HTERT-HM (cell line): ENCODE measurements around a stretch of chr6.

DNA sequence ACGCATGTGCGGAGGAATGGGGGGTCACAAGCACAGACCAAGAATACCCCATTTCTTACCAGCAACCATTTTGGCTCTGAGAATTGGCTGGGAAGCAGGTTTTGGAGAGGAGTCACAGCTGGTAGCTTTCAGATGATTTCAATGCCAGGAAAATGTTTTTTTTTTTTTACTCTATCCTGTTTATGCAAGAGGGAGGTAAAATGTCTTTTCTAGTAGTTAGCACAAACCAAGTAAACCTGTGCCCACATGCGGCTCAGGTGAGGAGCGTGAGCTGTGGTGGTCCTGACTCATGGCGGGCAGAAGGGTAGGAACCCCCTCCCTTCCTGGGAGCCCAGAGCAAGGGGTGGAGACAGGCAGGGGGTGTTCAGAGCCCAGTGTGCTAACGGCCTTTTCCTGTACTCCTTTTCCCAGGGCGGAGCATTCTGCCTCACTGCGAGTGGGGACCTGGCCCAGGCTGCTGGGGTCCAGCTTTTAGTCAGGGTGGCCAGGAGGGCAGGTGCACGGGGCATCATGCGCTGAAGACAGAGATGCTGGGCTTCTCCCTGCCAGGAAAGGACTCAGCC lies 32.9 kb downstream of the FRMD1 start:
- RRBS, result no CpG with 5 or more reads among the region's 10 CpGs

GRCh38 chr6:168070527-168071040 lies 8.4 kb downstream of the FRMD1 start:
- RRBS, result no CpG with 5 or more reads among the region's 13 CpGs

DNA sequence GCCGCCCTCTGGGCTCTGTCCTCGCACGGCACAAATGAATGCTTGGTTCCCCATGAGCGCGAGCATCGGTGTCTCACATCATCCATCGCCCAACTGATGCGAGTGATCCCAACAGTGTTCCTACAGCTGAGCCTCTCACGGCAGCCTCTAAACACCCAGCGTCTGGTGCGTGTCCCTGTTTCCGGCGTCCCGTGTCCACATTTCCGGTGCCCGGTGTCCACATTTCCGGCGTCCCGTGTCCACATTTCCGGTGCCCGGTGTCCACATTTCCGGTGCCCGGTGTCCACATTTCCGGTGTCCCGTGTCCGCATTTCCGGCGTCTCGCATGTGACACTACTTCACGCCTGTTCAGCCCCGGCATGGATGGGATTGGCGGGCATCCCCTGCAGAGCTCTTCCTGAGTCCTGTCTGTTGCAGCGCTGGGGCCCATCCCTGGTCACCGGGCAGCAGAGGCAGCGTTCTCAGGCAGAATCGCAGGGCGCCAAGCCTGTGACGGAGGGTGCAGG lies 3.3 kb downstream of the FRMD1 start:
- RRBS, result 75% methylated on average over 6 of the region's 38 CpGs

DNA sequence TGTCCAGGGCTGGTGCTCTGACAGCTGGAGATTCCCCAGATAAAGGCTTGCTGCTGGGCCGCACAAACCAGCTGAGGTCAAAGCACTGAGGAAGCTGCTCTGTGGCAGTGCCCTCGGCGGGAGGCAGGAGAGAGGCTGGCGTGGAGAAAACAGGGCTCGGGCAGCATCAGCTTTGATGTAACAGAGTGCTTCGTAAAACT lies 84.4 kb upstream of the FRMD1 start:
- RRBS, result no CpG with 5 or more reads among the region's 6 CpGs

DNA sequence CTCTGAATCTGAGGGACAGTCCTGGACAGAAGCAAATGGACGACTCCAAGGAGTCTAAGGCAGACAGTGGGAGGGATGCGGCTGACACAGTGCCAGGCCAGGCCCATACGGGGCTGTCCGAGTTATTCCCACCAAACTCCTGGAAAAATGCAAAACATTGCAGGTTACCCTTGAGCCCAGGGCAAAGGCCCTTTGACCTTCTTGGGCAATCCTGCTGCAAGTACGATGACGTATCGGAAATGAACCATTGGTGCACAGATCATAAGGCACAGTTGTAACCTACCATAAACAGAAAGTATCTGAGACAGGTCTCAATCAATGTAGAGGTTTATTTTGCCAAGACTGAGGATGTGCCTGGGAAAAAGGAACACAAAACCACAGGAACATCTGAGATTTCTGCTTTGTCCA lies 119.0 kb downstream of the DACT2 start:
- RRBS, result no CpG with 5 or more reads among the region's 7 CpGs

DNA sequence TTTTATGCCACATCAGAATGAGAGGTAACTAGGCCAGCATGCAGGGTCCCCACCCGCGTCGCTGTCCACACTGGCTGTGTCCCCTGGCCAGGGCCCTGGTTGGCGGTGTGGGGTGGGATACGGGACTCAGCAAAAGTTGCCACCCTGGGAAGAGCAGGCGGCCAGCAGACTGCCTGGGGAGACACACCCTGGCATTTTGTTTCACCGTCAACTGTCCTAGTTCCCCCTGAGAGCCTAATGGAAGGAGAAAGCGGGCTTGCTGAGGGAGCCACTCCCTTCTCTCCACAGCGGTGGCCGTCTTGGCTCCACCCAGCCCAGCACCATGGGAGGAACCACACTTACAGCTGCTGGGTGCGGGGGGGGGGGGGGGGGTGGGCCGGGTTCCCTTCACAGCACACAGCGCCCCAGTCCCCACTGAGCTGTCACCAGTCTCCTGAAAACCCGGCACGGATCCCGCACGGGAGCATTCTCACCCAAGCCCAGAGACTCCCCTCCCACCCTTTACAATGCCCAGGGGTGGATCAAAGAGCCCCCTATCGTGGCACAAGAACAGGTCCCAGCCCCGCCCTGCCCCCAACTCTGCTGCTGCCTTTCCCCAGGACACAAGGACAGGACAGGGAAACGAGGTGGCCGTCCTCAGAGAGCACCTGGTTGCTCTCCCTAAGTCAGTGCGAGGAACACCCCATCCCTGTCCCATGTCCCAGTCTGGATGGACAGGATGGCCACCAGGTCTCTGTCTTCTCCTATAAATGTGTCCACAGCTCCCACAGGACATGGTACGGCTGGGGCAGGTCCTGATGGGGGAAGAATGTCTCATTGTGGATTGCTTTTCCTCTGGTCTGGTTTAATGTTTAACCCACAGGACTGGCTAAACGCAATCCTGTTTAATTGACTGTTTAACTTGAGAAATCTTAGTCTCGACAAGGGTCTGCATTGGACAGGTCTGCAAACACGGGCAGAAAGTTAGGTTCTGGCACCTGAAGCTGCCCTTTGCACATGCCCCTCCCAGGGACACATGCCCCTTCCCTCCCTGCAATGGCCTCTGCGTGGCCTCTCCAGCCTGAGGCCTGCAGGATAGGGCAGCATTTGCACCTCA lies 45.5 kb downstream of the DACT2 start:
- RRBS, result 18% methylated on average over 3 of the region's 27 CpGs

DNA sequence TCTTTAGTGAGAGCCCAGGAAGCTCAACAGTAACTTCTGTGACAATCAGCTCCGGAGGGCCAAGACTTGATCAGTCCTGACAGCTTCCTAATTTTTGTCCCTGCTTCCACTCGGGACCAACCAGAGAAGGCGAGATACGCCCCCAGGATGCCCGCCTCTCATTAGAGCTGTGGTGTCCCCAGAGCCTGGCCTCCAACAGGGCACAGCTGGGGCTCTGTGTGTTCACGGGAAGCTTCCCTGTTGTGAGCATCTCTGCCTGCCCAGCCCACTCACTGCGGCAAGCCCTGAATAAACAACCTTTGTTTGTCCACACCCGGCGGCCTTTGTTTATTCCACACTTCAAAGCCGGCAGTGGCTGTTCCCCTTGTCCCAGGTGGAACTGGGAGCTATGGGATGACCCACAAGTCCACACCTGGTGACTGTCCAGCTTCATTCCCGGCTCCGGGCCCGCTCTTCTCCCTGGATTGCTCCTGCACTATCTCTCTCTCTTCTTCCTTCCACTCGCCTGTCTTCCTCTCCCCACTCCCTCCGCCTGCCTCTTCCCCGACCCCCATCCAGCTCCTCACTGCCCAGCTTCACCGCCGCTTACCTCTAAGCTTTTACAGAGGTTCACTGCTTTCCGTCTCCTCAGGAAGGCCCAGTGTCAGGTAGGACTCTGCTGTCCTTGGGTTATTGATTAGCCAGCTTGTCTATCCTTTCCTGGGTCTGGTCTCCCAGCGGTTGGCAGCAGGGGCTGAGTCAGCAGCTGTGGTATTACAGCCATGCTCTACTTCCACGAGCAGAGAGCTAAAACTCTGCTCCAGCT lies 17.9 kb downstream of the DACT2 start:
- RRBS, result 21% methylated on average over 3 of the region's 21 CpGs

DNA sequence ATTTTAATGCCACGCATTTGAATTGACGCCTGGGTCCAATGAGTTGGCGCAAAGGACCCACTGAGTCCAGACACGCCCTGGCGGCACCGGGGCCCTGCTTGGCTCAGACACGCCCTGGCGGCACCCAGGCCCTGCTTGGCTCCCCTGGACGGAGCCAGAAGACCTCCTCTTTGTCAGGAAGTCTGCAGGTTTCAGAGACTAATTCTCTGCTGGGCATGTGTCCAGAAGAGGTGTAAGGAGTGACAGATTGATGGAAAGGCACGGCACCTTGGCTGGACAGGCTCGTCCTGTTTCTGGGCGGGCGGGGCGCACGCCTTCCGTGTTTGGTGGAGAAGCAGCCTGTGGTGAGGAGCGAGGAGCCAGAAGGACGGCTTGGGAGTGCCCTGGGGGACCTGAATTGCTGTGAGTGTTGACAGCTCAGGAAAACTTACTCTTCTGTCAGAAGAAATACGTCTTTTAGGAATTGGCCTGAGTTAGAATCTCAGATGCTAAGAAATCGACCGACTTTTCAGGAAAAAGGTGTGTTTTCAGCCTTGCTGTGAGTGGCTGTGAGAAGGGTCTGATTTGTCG lies 23.1 kb upstream of the DACT2 start:
- RRBS, result no CpG with 5 or more reads among the region's 22 CpGs

- RRBS, result 7% methylated on average over 46 of the region's 79 CpGs
Observed at GRCh38 chr6:168441619-168442604, 928 bp downstream of the SMOC2 start.

GRCh38 chr6:168961227-168961699 lies 292.4 kb downstream of the THBS2 start:
- RRBS, result no CpG with 5 or more reads among the region's 14 CpGs

DNA sequence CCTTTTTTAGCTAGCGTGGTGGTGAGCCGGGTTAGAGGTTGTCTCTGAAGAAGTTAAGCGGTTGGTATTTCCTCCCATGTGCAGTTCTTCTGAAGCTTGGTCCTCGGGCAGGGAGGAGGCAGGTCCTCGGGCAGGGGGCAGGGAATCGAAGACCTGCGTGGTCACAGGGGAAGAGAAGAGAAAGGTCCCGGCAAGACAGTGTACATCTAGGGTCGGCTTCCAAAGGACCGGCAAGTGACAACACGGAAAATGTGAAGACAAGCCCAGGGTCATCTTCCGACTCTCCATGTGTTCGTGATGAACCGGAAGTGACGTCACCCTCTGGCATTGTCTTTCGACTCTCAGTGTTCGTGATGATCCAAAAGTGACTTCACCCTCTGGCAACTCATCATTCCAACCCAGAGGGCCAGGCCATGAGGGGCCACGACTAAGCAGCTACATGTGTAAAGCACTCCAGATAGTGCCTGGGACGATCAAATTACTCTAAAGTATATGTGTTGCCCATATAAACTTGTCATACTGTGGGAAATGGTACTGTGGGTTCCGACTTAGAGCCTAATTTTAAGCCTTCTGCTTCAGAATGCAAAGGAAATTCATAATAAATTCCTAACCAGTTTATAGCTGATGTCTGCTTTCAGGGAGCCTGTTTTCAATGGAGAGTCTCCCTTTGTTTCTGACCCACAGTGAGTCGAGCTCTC lies 290.7 kb downstream of the THBS2 start:
- RRBS, result 68% methylated on average over 7 of the region's 21 CpGs

DNA sequence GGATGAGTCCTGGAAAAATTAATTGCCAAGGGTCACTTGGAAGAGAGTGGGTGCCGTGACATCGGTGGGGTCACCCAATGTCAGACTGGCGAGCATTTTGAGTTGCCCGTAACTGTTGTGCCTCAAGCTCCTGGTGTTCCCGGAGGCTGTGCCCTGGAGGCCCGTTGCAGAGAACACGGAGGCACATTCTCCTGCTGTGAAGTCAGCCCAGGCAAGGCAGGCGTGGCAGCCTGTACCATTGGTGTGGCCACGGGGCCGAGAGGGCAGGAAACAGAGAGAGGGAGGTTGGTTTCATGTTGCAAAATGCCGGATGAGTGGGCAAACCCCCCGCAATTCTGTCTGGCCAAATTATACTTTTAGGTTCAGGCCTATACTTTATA lies 81.2 kb downstream of the THBS2 start:
- RRBS, result no CpG with 5 or more reads among the region's 12 CpGs

DNA sequence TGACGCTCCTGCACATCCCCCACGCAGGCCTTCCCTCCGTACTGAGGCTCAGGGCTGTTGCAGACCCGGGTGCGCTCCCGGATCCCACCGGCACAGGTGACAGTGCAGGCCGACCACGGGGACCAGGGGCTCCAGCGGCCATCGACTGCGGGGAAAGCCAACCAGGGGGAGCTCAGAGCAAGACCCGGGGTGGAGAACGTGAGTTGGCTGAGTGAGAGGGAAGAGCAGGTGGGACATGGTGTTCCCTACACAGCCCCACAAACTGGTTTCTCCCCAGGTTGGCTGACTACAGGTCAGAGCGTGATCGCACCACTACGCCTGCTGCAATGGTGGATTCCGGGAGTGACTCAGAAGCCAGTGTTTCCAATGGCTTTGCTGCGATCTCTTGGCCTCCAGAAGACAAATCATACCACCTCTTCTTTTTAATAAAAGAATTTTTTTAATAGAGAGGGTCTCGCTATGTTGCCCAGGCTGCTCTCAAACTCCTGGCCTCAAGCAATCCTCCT lies 18.8 kb downstream of the THBS2 start:
- RRBS, result 96% methylated on average over 4 of the region's 20 CpGs

DNA sequence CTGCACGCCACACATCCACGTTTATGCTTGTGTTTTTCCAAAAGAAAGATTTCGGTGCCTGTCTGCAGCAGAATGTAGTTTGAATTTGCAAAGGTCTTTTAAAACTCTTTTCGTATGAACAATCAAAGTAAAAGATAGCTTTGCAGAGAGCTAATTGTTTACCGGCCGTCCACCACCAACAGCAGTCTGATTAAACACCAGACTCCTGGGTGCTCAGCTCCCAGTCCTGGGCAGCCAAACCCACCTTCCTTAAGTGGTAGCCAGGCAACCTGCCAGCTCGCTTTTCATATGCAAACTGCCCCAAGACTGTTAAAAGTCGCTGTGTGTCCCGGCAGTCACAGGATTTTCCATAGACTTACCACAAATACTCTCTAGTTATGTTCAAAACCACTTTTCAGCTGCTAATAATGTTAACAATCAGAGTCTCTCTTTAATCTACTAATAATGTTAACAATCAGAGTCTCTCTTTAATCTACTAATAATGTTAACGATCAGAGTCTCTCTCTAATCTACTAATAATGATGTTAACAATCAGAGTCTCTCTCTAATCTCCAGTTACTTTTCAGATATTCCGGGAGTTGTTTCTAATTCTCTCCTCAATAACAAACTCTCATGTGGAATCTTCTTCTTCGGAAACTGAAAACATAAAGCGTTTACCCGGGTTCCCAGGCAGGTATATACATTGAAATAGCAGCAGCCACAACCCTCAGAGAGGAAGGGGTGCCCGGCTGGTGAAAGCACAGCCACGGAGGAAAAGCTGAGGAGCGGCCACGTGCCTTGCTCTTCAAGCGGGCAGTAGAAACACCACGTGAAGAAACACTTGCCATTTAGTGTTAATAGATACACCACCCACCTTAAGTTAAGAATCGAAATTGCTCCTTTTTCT lies 651 bp downstream of the THBS2 start:
- RRBS, result 2% methylated on average over 5 of the region's 21 CpGs

DNA sequence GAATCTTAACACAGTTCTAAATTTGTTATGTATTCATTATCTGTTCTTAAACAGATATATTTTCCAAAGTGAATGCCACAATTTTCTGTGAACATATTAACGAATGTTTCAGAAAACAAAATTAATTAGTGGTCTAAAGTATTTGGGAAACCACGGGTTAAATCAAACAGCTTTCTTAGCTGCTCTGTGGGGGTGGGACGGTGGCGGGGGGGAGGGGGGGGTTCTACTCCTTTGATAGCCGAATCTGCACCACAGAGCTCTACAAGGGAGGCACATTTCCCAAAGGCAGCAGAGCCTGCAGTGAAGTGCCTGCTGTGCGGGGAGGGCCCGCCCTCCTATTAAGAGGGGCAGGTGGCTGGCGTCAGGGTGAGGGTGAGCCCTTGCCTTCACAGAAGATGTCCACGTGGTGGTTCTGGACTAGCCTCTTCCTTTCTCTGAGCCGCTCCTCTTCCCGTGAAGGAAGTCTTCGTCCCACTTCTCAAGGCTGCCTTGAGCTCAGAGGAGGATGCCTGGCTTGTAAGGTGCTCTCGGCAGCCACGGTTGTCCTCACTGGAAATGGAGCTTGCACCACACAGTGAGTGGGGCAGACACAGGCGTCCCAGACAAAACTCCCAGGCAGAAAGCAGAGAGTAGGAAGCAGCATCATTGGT lies 174.9 kb upstream of the THBS2 start:
- RRBS, result no CpG with 5 or more reads among the region's 15 CpGs

DNA sequence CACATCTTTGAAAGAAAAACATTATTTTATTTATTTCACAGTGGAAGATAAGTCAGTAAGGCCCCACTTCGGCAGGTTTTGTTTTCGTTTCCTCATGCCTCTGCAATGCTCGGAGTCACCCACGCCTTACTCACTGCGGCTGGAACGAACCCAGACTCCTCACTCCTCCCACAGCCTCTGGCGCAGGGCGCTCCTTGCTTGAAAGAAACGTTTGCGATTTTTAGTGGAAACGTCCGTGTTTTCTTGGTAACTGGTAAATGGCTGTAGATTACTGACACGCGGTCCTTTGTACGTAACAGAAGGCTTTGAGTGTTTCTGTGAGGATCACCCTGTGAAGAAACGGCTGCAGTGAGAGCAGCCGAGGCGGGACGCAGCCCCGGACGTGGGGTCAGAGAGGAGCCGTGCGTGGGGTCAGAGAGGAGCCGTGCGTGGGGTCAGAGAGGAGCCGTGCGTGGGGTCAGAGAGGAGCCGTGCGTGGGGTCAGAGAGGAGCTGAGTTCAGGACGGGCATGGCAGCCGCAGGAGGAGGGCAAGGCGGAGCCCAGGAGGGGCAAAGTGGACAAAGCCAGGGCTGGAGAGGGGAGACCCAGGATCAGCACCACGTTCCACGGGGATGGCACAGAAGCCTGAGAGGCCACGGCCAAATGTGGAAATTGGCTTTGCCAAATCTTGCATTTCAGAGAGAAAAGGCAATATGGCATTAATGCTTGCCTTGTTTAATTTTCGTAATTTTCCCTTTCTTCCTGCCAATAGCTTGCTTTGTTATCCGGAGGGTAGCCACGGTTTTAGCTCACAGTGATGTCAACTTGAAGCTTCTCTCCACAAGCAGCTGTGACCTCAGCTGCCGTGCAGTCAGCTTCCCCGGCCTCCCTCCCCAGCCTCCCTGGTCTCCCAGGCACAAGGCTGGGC lies 198.7 kb upstream of the THBS2 start:
- RRBS, result 43% methylated on average over 4 of the region's 40 CpGs

DNA sequence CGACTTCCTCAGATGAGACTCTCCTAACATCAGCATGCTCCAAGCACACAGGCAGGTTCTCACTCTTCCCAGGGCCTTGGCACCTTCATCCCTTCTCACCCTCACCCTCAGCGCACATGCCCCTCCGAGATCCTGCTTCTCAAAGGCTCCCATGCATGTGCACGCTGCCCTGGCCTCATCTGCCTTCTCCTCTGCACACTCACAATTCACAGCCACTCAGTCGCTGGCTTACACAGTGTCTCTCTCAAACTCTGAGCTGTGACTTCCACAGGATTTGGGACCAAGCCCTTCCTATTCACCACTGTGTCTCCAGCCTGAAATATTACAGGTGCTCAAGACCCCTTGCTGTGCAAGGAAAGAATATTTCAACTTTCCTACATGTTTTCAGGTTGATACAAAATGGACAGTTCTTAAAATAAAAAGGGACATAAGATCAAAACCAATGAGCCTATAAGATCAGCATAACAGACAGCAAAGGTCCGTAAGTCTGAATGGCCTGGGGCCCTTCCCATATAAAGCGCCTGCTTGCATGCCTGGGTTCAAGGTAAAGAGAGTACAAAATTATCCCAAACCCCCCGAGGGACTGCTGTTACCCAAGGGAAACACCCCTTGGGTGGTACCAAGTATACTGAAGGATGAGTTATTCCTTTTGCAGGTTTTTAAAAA lies 30.1 kb downstream of the WDR27 start:
- RRBS, result no CpG with 5 or more reads among the region's 8 CpGs

DNA sequence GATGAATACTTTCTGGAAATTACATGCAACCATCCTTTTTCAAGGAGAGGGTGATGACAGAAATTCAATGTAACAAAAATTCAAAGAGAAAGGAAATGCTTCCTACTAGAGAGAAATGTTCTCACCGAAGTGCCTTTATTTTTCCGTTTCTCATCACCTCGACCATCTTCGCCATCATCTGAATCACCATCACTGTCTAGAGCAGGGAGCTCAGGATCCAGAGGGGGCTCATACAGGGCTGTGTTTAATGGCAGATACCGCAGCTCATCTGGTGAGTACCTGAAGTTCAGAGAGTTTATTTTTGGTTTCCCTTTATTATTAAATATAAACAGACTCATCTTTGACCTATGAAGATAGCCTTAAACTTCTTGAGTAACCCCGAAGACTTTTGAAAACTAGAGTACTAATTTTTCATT lies 10.3 kb downstream of the C6orf120 start:
- RRBS, result no CpG with 5 or more reads among the region's 6 CpGs

DNA sequence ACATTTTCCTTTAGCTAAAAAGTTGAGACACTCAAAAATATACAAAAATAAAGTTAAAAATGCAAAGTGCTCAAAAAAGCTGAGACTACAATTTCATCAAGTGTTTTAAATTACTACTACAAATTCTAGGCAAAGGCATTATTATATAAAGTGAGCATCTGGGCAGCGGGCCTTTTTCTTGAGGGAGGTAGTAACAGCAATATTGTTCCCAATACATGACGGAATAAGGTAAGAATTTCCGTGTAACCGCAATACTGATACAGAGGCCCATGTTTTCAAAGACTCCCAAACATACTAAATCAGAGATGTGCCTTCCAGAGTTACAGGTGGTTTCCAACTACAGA lies 1.9 kb downstream of the PHF10 start:
- RRBS, result no CpG with 5 or more reads among the region's 4 CpGs

GRCh38 chr6:169831615-169832135 lies 80.3 kb downstream of the ERMARD start:
- RRBS, result no CpG with 5 or more reads among the region's 21 CpGs